Heart (tissue), 3 donors: ENCODE measurements around the genes GYPE and ZNF827.

- RAMPAGE, long total RNA, 2 experiments = no peak in any of the 2 experiments
These were observed 439.1 kb downstream of the INPP4B start for GRCh38 chr4:142406731-142407659.

- RAMPAGE, long total RNA, 2 experiments = no peak in any of the 2 experiments
These were observed 296.0 kb downstream of the INPP4B start for GRCh38 chr4:142550100-142550588.

GRCh38 chr4:142703930-142704286 lies 142.2 kb downstream of the INPP4B start:
- RAMPAGE, long total RNA, 2 experiments = no peak in any of the 2 experiments

- RAMPAGE, long total RNA, 2 experiments = no peak in any of the 2 experiments
These were observed 602 bp upstream of the GAB1 start for GRCh38 chr4:143335827-143336720.

- RAMPAGE, long total RNA, 2 experiments = start-site peak on the plus strand in 2 of 2 experiments, at chr4:143344999-143345105 at its widest, 1,316 to 1,511 reads per replicate
These were observed 8.1 kb downstream of the GAB1 start for GRCh38 chr4:143344834-143345194.

DNA sequence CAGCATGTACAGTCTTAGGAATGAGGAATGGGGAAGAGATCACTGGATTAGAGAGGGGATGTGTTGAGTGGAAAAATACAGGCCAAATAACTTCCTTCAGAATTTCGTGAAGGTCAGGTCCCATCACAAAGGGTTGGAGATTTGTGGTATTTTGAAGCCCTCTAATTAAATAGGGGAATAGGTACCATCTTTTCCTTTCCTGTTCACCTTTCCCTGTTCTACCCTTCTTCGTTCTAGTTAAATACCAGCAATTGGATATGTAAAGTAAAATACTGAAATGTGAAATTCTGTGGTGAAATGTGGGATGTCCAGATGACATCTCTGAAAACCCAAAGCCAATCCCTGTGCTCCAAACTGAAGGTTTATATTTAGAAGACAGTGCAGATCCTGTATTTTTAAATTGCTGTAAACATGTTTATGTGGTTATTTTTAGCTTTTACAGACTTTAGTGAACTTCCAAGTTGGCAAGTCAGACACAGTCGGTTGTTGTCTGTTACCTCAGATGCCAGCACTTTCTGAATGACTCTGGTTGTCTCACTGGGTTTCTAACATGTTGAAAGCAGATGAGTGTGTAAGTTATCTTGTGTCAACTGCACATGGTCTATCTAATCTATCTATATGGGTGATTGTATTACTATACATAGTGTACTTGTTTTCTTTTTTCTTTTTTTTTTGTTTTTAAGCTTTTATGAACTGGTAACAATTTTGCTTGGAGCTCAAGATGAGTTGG lies 66.0 kb downstream of the GAB1 start:
- RAMPAGE, long total RNA, 2 experiments = no peak in any of the 2 experiments

DNA sequence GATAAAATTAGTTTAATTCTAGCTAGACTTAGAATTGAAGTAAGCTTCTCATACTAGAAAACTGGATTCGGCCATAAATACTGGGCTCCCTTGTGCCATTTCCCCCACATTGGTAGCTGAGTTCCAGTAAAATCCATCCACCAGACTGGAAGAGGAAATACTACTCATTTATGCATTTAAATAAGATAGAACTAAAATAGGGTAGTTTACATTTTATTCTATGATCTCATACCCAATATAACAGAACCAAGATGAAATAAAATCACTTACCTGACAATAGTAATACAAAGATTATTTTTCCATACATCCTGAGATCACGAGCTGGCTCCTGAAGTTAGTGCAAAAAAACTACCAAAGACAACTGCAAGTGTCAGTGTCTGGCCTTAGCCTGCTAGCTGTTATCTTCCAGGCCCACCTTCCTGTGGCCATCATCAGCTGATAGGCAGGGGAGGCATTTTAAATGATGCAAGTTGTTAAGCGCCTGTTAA lies at the start of gene GYPE:
Gene GYPE (minus strand): TSS at position 359 of the 488 bp plus-strand sequence.
- RAMPAGE, long total RNA, 2 experiments = no peak in any of the 2 experiments

DNA sequence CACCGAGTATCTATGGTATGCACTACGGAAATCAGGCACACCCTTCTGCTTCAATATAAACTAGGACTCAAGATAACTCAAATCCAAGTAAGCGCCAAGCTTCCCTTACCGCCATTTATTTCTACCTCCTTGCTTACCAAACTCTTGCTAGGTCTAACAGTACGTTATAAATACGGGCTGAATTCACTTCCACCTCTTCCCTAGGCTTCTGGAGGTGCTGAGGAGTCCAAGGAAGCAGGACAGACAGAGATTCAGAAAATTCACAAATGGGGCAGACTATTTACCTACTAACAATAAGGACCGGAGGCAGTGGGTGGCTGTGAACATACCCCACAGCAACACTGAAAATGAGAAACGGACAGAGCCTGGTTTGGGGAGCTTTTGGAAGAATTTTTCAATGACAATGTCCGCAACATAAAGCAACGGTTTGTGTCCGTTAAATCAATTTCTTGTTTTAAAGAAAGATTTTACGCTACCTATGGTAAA lies 2.1 kb downstream of the OTUD4 start:
- RAMPAGE, long total RNA, 2 experiments = no peak in any of the 2 experiments

DNA sequence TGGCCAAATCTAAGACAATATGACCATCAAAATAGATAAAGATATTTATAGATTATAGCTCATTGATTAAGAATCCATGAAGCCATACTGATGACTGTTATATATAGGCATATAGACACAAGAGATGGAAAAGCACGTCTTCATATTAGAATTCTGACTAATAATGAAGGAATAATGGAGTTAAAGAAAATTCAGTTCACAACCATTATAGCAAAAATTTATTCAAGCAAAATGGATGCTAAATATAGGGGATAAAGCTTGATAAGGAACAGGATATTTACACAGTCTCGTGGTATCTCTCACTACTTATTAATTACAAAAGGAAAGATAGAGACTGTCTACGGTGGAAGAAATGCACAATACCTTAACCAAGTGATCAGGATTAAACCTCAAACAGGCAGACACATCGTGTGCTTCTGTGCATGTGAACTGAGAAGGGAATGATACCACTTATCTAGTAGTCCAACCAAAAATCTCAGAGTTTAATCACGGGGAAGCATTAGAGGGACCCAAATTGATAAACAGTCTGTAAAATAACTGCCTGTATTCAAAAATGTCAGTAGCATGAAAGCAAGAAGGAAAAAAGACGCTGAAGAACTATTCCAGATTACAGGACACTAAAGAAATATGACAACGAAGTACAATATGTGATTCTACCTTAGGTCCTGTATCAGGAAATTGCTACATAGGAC lies 55.0 kb downstream of the SMAD1 start:
- RAMPAGE, long total RNA, 2 experiments = no peak in any of the 2 experiments

- RAMPAGE, long total RNA, 2 experiments = no peak in any of the 2 experiments
These were observed 59.2 kb upstream of the MMAA start for GRCh38 chr4:145559964-145560489.

- RAMPAGE, long total RNA, 2 experiments = no peak in any of the 2 experiments
These were observed 29.5 kb upstream of the C4orf51 start for GRCh38 chr4:145650332-145650908.

DNA sequence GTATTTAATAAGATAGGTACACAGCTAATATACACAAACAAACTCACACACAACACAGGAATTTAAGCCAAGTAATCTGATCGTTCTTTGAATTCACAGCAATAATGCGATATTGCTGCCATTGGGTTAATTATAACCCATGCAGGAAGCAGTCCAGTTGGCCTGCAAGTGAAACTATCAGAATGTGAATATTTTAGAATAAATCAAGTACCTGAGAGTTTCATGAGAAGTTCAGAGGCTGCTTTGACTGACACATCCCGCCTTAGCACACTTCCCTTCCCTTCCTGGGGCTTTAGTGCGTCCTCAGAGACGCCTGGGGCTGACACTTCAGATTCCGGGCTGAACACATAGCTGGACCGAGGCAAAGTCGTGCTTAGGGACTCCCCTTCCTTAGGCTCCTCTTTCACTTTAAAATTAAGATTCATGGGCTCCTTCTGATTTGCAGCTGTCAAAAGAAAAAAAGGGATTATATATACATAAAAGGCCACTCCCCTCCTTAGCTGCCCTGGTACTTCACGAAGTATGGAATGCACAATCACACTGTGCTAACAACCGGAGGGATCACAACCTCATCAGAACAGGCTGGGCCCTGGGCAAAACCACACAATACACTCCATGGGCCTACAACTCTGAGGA lies 68.5 kb downstream of the ZNF827 start:
- RAMPAGE, long total RNA, 2 experiments = no peak in any of the 2 experiments

- RAMPAGE, long total RNA, 2 experiments = no peak in any of the 2 experiments
These were observed 1.2 kb downstream of the ZNF827 start for GRCh38 chr4:145937100-145938086.

DNA sequence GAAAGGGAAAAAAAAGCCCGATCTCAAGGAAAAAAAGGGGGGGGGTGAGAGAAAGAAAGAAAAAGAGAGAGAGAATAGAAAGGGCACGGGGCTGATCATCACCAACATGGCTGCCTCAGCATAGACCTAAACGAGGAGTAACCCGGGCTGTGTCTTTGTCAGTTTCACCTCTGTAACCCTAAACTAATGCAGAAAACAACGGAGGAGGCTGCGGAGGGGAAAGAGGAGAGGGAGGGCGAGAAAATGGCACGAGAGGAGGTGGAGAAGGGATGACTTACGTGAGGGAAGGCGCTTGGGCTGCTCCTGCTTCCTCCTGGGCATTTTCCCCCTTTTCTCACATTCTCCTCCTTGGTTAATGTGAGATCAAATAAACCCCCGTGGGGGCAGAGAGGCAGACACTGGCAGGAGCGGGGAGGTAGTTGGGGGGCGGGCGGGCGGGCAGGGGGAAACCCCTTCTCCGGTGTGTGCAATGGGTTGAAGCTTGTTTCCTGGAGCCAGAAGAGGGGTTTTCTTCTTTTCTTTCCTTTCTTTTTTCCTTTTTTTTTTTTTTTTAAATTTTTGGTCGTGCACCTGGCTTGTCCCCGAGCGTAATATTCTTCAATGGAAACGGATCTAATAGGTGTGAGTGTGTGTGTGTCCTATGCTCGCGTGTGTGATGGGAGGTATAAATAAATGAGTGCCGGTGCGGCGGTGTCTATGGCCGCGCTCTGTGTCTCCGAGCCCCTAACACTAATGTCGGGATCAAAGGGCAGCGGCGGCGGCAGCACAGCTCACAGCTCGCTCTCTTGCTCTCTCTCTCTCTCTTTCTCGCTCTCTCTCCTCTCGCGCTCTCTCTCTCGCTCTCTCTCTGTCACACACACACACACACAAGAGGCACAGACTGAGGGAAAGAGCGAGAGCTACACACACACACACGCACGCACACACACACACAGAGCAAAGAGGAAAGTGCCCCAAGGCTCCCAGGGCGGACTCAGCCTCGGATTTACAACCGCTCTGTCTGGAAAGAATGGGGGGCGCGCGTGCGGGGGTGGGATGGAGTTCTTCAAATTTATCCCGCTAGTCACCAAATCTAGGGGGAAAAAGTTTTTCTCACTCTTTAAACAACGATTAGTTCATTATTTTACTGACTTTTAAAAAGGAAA lies at the start of gene ZNF827:
Gene ZNF827 (minus strand): TSS at position 737 of the 1,145 bp plus-strand sequence.
- RAMPAGE, long total RNA, 2 experiments = start-site peak on the minus strand in 1 of 2 experiments, centred at position 776 of the sequence, 288 reads per replicate

- RAMPAGE, long total RNA, 2 experiments = no peak in any of the 2 experiments
These were observed 90.2 kb upstream of the ZNF827 start for GRCh38 chr4:146028917-146029215.

DNA sequence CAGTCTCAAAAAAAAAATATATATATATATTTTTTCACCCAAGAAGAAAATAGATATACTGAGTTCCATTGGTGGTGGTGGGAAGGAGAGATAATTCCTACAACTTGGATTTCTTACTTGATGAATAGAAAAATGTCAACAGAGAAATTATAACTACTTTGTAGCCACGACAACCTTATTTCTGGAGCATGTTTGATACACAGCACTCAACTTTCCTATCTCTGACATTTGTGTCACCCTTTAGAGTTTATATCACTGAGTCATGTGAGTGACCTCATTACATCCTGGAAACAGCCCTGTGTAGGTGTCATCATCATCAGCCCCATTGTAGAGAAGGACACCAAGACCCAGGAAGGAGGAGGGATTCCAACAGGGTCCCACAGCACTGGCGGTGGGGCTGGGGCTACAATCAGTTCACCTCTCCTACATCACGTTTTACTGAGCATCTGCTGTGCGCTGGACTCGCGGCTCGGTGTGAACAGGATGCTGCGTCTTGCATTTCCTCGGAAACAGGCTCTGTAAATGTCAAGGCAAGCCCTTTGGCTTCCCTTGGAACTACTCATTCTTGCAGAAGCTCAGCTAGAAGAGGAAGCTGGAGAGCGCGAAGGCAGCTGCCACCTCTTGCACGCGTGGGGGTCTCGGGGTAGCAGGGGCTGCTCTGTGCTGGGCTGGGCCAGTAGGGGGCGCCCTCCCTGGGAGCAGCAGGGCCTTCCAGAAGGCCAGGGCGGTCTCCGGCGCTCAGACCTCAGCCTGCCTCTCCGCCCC lies 28.8 kb downstream of the REELD1 start:
- RAMPAGE, long total RNA, 2 experiments = no peak in any of the 2 experiments

DNA sequence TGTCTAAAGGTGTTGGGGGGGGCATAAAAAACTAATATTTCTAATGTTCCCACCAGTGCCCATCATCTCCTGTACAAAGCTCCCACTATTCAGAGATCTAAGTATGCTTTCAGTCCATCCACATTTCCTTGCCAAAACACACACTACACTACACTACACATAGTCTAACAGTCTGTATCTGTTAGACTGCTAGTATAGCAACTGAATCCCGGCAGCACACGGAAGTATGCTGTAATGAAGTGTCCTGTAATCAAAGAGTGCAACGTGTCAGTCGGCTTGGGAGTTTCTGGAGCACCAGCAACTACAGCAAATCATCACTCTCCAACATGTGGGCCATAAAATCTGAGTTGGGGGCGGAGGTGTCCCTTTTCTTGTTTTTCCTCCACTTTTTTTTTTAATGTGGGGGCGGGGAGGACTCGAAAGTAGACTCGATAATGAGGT lies 897 bp downstream of the SLC10A7 start:
- RAMPAGE, long total RNA, 2 experiments = no peak in any of the 2 experiments

GRCh38 chr4:147057674-147057873 lies 111.9 kb upstream of the TTC29 start:
- RAMPAGE, long total RNA, 2 experiments = no peak in any of the 2 experiments

- RAMPAGE, long total RNA, 2 experiments = no peak in any of the 2 experiments
These were observed 58.7 kb downstream of the EDNRA start for GRCh38 chr4:147539577-147539972.

DNA sequence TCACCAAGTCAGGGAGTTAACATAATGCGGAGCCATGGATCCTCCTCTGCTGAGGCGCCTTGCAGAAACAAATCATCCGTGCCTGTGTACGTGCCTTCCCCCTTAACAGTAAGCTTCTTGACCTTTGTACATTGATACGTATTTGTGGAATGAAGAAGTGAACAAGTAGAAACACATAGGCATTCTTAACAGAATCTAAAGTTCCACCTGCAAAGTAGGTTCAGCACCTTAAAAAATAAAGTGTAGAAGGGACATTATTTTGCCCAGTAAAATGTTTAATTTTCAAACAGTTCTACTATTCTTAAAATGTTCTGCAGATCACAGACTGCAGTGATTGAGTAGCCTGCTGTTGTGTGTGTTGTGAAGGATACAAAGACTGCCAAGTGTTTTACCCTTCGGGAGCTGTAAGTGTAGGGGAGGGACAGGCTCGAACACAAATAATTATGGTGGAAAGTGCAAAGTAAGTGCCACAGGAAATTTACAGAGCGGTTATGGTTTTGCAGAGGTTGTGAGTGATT lies 61.9 kb downstream of the ARHGAP10 start:
- RAMPAGE, long total RNA, 2 experiments = no peak in any of the 2 experiments